ENCODE data around the genes MTERF4, HDLBP and ING5.

- PRO-cap, 2 experiments = no peak in any of the 2 experiments
These were observed 46.6 kb downstream of the MTERF4 start for GRCh38 chr2:241055374-241055941.

DNA sequence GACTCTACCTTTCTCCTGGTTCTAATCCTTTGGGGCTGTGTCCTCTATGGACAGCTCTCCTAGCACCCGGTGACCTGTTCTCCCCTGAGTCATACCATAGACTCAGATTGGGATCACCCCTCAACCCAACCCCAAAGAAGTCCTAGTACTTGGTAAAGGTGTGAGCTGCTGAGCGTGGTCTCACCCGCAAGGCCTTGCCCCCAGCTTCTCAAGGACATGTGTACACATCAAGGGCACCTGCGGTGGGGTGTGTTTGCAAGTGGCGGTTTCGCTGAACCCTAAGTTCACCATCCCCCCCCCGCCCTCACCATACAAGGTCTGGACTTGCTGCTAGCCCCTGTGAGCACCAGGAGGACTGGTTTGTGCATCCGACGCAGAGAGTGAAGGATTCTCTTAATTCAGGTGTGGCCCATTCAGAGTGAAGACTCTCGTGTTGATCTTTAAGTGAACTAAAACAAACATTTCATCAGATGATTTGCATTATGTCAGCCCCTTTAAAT, 28.0 kb downstream of the MTERF4 start:
- PRO-cap, 2 experiments = no peak in any of the 2 experiments

GRCh38 chr2:241095903-241096723, 6.0 kb downstream of the MTERF4 start:
- PRO-cap, 2 experiments = no peak in any of the 2 experiments

GRCh38 chr2:241102180-241102993, at the start of gene MTERF4:
Gene MTERF4, minus strand, starts transcription at chr2:241102287.
- PRO-cap, 2 experiments = peak in 2 of 2 experiments; most common plus-strand start chr2:241102442 (in 2); most common minus-strand start chr2:241102287 (in 2)

DNA sequence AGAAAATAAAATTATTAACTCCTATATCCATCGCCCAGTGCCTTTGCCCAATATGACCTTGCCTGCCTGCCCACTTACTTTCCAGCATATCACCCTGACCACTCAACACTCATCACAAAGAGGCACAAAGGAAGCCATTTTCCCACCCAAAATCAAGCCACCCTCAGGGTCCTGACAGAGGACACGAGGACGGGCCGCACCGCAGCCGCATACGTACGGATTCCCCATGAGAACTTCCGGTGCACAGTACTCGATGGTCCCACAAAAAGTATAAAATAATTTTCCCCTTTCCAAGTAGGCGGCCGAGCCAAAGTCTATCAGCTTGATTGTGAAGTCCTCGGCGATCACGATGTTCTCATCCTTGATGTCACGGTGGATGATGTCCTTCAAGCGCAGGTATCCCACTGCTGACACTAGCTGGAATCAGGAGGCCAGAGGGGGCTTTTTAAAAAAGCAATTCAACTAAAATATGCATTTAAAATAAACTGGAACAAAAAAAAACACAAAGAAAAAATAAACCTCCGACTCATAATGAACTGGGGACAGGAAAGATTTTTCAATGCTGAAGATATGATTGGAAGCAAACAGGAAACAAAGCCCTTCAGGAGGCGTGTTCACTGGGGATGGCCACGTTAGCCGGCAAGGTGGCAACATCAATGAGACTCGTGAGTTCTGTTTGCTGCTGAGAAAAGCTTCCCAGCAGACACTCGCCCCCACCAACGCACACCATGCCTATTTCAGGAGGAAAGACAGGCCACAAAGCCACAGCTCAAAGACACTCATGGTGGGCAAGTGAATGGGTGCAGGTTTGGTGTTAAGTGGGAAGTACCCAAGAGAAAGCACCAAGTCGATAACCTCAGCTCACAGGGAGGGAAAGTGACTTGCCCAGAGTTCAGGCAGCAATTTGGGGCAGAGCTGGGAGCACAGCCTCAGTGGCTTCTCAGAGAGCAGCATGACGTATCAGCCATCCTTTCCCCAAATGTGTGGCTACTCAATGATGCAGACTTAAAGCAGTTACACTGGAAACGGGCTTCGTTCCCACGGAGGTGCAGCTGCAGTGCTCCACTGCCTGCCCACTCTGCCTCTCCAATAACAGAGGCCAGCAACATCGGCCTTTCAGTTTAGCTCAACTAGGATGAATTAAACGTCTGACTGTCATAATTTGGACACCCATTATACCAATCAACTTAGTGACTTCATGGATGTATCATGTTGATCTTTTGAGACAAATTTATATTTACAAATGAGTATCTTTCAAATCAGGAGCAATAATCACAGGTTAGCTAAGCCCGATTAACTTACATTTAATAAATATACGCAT, 10.4 kb upstream of the MTERF4 start:
- PRO-cap, 2 experiments = no peak in any of the 2 experiments

DNA sequence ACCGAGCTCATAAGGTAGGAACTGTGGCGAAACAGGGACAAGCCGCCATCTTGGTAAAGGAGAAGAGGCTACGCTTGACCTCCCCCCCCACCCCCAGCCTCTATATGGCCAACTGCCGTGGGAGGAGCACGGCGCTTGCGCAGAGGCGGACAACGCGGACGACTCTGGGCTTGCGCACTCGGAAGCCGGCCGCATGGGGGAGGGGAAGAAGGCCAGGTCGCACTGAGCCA, at the start of gene HDLBP:
Gene HDLBP, minus strand, starts transcription at position 76 of the 230 bp plus-strand sequence.
- PRO-cap, 2 experiments = peak in 2 of 2 experiments; most common minus-strand start position 102 of the sequence (in 2)

DNA sequence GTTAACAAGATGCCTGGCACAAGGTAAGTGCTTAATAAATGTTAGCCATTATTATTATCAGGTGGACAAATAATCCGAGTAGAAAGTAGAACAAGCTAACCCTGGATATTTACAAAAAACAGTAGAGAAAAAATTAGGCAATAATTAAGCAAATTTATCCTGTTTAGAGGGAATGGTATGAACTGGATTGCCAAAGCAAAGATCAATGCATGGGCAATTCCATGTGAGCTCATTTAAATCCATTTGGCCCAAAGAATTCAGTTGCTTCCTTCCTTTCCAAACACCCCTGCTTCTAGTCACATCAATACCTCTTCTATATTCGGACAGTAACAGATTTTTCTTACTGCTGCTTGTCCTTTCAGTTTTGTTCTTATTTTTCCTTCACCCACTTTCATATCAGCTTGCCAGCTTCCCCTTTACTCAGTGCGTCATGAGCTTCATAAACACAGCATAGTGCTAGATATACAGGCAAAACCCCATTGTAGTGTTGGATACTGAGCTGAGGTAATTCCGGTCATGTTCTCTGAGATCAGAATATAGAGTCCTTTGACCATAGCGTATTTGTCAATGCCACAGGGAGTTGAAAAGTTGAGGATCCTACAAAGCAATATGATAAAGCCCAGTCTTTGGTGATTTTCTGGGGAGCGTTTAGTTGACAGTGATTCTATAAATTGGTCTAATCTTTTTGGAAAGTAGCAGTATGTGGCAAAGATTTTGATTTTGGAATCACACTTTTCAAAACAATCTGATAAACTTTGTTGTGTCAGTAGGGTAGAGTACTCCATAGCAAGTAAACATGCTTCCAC, 2.3 kb downstream of the FARP2 start:
- PRO-cap, 2 experiments = no peak in any of the 2 experiments

DNA sequence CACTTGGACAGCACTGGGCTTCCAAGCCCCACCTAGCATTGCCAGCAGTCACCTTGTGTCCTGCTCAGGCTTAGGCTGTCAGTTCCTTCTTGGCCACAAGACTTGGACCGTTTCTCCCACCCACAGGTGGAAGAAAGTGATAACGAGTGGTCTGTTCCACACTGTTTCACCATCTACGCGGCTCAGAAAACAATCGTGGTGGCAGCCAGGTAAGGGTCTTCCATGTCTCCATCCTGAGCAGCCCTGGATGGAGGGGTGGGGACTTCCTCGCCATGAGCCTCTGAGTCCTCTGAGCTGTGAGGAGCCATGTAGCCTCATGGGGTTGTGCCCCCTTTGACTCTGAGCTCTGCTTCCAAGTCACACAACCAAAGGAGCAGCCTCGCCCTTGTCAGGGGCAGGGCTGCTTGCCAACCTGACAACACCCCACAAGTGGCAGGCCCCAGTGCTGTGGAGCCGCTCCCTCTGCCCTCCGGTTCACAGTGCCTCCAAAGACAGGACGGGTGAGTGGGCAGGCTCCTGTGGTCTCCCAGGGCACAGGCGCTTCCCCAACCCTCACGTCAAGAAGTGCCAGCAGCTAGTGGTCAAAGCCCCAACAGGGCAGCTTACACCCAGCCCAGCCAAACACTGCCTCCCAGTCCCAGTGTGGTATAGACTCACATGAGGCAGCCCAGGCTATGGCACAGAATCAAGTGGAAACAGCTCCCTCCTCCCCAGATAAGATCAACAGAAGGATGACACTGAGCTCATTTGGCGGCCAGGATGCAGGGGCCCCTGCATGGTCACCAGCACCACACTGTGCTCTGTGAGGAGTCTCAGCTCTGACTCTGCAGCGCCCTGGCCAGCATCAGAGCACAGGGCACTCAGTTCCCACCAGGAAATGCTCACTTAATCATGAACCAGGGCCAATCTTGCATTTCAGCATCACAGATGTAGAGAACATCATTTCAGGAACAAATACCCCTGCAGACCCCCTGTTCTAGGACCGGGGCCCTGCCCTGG, 18.2 kb downstream of the STK25 start:
- PRO-cap, 2 experiments = no peak in any of the 2 experiments

DNA sequence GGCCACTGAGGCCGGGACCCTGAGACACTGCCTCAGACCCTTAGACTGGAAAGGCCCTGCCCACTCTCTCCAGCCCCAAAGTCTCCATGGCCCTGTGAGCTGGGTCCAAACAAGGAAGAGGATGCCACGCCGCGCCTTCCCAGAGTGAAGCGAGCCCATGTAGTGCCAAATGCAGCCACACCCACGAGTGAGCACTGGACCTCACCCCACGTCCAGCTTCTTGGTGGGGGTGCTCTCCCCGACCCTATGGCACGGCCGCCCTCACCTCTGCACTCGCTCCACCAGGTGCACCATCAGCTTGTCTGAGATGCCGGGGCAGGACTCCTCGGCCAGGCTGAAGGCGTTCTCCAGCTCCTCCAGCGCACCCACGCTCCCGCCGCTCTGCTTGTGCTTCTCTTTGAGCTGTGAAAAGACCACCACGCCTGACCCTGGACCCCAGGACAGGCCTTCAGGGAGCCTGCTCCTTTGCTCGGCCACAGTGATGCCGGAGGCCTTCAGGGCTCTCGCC, 12.2 kb downstream of the STK25 start:
- PRO-cap, 2 experiments = no peak in any of the 2 experiments

DNA sequence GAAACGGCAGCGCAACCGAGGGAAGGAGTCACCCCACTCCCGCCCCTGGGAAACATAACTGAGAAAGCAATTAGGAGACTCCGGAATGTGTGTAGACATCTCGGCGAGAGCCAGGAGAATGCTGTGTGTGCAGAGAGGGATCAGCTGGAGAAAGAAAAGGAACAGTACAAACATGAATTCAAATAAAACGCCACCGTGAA, 13.4 kb upstream of the BOK start:
- PRO-cap, 2 experiments = no peak in any of the 2 experiments

DNA sequence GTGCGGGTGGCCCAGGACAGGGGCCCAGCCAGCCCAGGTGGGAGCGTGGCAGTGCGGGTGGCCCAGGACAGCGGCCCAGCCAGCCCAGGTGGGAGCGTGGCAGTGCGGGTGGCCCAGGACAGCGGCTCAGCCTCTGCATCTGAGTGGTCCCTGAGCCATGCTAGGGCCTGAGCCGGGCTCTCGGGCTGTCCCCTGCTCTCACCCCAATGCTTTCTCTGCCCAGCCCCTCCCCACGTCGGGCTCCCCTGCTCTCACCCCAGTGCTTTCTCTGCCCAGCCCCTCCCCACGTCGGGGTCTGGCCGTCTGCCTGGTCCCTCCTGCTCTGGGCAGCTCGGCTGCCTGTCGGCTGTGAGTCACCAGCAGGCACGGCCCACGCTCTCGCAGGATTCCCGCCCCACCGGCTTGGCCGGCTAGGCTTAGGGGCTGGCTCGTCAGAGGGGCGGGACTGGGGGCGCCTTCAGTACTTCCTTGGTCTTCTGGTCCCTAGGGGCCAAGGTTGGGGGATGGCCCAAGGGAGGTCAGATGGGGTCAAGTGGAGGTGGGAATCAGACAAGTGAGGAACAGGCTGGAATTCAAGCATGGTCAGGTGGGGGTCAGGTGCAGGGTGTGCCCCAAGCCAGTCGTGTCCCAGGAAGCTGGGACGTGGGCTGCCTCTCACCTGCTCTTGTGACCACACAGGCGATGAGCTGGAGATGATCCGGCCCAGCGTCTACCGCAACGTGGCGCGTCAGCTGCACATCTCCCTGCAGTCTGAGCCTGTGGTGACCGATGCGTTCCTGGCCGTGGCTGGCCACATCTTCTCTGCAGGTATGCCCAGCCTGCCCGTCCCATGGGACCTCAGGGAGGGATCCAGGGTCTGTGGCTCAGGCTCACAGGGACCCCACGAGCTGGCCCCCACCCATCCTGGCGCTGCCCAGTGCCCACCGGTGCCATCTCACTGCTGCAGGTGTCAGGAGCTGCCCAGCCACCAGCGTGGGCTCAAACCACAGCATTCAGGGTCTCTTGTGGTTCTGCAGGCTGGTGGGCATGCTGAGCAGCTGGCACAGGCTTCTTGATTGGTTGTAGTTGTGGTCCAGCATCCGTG, 3.5 kb downstream of the BOK start:
- PRO-cap, 2 experiments = no peak in any of the 2 experiments

- PRO-cap, 2 experiments = no peak in any of the 2 experiments
These were observed 3.1 kb upstream of the DTYMK start for GRCh38 chr2:241689616-241690226.

GRCh38 chr2:241701813-241702871, at the start of gene ING5:
Gene ING5, plus strand, starts transcription at chr2:241702039.
- PRO-cap, 2 experiments = peak in 2 of 2 experiments; most common plus-strand start chr2:241702040 (in 2); most common minus-strand start chr2:241701881 (in 2)

- PRO-cap, 2 experiments = no peak in any of the 2 experiments
These were observed 13.7 kb upstream of the NEU4 start for GRCh38 chr2:241795115-241795838.

DNA sequence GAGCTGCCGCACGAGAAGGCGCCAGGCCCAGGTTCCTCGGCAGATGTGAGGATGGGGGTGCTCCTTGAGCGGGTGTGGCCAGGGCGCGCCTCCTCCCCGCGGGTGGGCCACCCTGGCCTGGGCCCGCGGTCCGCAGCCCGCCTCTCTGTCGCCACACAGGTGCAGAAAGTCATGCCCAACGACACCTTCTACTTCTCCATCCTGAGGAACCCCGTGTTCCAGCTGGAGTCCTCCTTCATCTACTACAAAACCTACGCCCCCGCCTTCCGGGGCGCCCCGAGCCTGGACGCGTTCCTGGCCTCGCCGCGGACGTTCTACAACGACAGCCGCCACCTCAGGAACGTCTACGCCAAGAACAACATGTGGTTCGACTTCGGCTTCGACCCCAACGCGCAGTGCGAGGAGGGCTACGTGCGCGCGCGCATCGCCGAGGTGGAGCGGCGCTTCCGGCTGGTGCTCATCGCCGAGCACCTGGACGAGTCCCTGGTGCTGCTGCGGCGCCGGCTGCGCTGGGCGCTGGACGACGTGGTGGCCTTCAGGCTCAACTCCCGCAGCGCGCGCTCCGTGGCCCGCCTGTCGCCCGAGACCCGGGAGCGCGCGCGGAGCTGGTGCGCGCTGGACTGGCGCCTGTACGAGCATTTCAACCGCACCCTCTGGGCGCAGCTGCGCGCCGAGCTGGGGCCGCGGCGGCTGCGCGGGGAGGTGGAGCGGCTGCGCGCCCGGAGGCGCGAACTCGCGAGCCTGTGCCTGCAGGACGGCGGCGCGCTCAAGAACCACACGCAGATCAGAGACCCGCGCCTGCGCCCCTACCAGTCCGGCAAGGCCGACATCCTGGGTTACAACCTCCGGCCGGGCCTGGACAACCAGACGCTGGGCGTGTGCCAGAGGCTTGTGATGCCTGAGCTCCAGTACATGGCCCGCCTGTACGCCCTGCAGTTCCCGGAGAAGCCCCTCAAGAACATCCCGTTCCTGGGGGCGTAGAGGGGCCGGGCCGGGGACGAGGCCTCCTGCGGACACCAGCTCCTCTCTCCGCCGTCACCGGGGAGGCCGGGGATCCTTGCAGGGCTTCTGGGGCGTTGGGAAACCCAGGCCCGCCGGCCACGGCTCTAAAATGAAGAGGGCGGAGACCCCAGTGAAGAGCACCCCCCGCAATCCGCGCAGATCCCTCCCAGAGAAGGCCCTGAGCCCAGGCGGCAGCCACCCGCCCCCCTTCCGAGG, 5.4 kb upstream of the NEU4 start:
- PRO-cap, 2 experiments = peak in 2 of 2 experiments; most common plus-strand start position 752 of the sequence (in 1); most common minus-strand start position 601 of the sequence (in 2)

GRCh38 chr2:241804417-241805347, 4.3 kb upstream of the NEU4 start:
- PRO-cap, 2 experiments = no peak in any of the 2 experiments

GRCh38 chr2:241809378-241809692, 342 bp downstream of the NEU4 start:
- PRO-cap, 2 experiments = no peak in any of the 2 experiments

GRCh38 chr2:241818709-241819405, 9.9 kb downstream of the NEU4 start:
- PRO-cap, 2 experiments = no peak in any of the 2 experiments

GRCh38 chr2:241843735-241844692, 14.7 kb downstream of the PDCD1 start:
- PRO-cap, 2 experiments = peak in 1 of 2 experiments; most common plus-strand start chr2:241844357 (in 1); most common minus-strand start chr2:241844169 (in 1)